ENCODE measurements around the genes NSFL1C, SIRPG, NOP56 and IDH3B.

DNA sequence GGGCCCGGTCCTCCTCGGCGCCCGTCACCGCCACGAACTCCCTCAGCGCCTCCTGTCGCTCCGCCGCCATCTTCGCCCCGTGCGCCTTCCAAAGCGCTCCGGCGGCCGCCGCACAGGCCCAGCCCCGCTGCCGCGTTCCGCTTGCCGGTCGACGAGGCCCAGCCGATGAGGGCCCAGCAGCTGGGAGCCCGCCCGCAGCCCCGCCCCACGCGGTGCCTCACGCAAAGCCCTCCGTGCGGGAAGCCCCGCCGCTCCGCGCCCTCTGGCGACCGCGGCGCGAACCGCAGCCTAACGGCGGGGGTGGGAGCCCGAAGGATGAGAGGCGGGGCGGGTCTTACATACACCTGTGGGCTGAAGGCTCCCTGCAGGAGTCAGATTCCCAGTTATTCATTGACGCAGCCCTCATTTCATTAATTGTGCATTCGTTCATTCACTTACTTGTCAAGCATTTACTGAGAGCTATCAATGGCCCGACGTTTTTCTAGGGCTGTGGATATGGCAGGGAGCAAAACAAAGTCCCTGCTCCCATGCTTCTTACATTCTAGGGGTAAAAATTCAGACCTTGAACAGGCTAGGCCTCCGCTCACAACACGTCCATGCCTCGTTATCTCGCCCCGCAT lies at the start of gene NSFL1C:
NSFL1C (minus strand) TSS at position 95 of the 620 bp plus-strand sequence.
- RRBS, 2 experiments: under 1 to 4% methylated on average over 19 of the region's 58 CpGs

GRCh38 chr20:1536764-1537147 lies 20.7 kb downstream of the SIRPD start:
- RRBS, 2 experiments: no CpG with 5 or more reads among the region's 6 CpGs

DNA sequence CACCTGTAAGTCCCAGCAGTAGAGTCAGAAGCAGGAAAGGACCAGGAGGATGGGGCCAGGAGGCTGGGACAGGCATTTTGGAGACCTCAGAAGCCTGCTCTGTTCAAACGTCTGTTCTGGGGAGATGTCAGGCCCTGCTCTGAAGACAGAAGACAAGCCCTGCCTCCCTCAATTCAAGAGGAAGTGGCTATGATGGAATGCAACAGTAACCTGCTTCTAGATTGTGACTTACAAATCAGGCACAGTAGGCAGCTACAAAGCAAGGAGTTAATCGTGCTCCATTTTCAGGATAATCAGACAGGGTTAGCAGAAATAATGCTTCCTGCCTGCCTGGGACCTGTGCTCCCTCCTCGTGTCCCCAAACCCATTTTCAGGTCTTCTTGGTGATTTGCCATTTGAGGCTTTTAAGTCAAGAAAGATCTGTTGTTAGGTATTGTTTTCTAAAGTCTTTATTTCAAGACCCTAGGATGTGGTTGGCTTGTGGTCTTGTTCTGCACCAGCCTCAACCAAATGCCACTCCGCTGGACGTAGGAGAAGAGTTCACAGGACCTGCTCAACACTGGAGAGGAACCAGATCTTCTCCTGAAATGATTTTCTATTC lies at the start of gene SIRPG:
SIRPG (minus strand) TSS at position 141 of the 601 bp plus-strand sequence.
- RRBS, 2 experiments: no CpG with 5 or more reads among the region's 5 CpGs

- RRBS, 2 experiments: no CpG with 5 or more reads among the region's 8 CpGs
These were observed 14.8 kb upstream of the SIRPG start for GRCh38 chr20:1672242-1672885.

DNA sequence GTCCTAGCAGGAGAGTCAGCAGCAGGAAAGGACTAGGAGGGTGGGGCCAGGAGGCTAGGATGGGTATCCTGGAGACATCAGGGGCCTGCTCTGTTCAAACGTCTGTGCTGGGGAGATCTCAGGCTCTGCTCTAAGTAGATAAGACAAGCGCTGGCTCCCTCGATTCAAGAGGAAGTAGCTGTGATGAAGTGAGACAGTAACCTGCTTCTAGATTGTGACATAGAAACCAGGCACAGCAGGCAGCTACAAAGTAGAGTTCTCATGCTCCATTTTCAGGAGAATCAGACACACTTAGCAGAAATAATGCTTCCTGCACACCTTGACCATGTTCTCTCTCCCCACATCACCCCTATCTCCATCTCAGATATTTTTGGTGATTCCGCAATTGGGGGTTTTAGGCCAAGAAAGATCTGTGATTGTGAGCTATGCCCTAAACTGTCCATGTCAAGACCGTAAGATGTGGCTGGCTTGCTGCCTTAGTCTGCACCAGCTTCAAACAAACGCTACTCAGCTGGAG lies 50.6 kb upstream of the SIRPG start:
- RRBS, 2 experiments: no CpG with 5 or more reads among the region's 6 CpGs

- RRBS, 2 experiments: no CpG with 5 or more reads among the region's 1 CpG
These were observed 14.5 kb upstream of the SIRPA start for GRCh38 chr20:1880785-1880999.

DNA sequence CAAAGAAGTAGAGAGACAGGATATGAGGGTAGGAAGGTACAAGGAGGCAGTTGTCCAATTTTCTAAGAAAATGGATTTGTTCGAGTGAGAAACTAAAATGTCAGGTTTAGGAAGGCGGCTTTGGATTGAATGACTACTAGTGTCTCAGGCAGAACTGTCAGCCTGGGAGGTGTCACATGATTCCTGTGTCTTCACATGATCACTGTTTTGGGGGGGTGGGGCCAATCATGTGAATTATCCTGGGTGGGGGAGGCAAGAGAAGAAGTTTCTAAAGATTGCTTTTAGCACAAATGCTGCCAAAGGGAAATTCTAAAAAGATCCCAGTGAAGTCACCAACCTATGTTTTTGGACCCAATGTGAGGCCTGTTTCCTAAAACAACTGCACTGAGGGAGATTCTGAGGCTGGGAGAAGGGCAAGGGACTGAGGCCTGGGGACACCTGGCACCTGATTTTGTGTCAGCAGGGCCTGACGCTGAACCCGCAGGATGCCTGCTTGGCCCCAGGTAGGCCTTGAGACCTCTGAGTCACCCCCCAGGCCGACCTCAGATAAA lies 2.4 kb downstream of the SIRPA start:
- RRBS, 2 experiments: no CpG with 5 or more reads among the region's 5 CpGs

GRCh38 chr20:1914879-1915279 lies 19.7 kb downstream of the SIRPA start:
- RRBS, 2 experiments: no CpG with 5 or more reads among the region's 7 CpGs

DNA sequence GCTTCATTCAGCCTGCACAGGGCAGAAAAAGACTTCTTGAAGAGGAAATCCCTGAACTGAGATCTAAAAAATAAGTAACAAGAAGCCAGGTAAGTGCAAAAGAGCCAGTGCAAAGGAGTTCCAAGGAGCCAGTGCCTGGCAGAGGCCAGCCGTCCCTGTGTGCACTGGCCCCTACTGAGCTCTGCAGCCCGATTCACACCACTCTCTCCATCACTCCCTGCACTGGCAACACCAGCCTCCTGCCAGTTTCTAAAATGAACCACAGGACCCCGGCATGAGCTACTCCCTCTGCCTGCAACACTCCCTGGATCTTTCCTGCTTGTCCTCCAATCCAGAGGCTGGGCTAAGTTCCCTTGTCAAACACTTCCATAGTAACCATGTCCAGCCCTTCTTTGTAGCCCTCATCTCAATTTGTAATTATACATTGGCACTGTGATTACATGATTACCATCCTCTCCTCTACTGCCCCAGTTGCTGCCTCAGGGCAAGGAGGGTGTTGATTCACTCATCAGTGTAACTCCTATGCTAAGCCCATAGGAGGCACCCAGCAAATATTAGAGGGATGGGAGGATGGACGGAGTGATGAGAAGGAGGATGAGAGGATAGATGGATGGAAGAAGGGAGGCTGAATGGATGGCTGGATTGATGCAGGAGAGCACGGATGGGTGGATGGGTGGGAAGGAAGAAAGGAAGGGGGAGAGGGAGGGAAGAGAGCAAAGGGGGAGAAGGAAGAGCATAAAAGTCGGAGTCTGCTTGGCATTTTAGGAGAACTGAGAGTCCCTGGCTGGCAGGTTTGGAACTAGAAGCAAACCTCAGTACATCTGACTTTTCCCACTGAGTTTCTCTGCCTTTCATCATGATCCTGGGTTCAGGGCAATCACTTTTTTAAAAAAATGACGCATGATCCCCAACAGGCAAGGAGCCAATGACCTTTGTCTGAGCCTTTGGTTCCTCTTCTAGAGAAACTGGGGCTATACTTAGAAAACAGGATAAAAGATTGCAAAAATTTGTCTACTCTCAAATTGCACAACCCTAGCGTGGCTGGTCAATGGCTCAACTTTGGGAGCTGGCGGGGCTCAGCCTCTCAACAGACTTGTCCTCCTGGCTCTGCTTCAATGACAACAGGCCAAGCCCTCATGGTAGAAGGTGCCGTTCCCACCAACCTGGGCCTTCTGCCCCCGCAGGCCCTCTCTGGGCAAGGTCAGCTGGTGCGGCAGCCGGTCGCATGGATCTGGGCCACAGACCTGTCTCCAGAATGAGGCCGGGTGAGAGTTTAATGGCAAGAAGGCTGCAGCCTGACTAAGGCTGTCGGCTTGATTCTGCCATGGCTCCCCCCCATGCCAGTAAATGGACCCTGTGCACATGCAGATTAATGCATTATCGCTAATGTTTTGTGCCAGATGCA lies 49.0 kb downstream of the PDYN start:
- RRBS, 2 experiments: 78 to 83% methylated on average over 2 of the region's 17 CpGs

DNA sequence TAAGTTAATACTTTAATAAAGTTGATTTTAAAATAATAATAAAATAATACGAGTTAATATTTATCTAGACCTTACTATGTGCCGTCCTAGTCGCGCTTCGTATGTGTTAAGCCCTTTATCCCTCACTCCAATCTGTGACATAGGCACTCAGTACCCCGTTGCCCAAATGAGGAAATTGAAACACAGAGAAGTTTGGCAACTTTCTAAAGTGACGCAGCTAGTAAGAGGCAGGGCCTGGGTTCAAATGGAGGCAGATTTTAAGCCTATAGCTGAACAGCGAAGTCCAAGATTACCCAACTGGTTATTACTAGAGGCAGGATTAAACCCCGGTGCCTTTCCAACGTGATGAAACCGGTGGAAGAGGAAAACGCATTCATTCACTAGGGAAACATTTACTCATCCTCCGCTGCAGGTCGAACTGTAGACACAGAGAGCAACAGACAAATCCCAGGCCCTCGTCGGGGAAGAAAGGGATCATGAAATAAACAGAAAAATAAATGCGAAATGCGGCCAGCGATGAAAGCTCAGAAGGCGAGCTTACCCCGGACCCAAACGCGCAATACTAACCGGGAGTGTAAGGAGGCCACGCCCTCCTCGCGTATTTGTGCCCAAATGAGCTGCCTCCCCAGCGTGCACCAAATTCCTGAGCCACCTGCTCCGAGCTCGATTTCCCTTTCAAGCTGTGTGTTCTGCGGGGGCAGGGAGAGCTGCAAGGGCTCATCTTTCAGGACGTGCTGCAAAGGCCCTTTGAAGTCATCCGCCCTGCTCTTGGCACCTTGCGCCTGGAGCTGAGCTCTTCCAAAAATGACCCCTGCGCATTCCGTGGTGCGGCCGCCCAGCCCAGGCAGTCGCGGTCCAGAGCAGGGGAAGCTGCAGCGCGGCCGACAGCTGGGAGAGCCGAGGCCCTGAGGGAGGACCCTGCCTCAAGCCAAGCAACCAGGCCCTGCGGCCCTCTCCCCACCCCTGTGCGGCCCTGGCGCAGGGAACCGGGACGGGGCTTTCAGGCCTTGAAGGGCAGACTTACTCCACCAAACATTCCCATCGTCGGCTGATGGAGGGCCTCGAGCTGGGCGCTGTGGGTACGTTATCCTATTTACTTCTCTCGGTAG lies 46.9 kb downstream of the PDYN start:
- RRBS, 2 experiments: no CpG with 5 or more reads among the region's 55 CpGs

DNA sequence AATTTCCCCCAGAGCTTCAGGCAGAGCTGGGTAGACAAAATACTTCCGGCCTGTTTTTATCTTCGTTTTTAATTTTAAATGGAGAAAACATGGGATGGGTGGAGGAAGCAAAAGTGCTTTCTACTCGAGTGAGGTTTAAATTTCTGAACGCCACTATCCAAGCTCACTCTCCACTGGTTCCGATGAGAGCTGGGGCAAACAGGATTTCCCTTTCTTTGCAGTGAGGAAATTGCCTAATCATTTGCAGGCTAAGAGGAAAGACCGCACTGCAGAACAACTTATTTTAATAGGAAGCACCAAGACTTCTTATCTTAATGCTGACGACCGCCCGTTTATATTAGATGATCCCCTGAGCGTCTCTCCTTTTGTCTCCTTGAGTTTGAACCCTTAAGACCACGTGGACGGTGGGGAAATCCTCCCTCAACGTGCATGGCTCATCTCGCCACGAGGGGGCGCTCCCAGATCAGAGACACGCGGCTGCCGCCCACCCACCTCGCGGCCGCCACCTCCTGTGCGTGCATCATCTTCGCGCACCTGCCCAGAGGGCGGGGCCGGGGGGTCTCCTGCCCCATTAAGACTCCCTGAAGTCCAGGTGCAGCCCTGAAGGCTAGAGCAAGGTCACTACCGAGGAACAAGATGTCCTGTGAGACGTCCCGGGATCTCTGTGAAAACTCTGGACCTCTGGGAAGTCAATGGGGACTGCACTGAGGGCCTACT lies 28.3 kb downstream of the PDYN start:
- RRBS, 2 experiments: 61 to 63% methylated on average over 4 of the region's 30 CpGs

DNA sequence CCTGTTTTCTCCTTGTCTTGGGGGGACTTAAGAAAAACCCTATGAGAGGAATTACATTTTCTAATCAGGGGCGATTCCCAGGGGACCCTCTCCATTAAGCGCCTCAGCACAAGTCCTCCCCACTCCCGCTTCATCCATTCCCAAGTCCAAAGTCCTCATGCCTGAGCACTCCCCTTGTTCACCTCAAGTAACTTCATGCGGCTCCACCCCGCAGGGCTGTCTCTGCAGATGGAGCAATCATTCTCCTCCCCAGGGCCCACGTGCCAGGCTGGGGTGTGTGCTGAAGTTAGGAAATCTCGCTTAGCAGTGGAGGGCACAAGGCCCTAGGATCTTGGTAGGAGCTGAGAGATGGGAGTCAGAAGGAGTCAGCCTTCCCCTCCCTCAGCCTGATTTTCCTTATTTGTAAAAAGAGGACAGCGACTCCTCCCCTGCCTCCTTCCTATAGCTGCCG lies 3.5 kb downstream of the TGM3 start:
- RRBS, 2 experiments: no CpG with 5 or more reads among the region's 9 CpGs

GRCh38 chr20:2314710-2315637 lies 19.2 kb downstream of the TGM3 start:
- RRBS, 2 experiments: no CpG with 5 or more reads among the region's 9 CpGs

GRCh38 chr20:2475943-2476570 lies 5.5 kb upstream of the SNRPB start:
- RRBS, 2 experiments: no CpG with 5 or more reads among the region's 7 CpGs

DNA sequence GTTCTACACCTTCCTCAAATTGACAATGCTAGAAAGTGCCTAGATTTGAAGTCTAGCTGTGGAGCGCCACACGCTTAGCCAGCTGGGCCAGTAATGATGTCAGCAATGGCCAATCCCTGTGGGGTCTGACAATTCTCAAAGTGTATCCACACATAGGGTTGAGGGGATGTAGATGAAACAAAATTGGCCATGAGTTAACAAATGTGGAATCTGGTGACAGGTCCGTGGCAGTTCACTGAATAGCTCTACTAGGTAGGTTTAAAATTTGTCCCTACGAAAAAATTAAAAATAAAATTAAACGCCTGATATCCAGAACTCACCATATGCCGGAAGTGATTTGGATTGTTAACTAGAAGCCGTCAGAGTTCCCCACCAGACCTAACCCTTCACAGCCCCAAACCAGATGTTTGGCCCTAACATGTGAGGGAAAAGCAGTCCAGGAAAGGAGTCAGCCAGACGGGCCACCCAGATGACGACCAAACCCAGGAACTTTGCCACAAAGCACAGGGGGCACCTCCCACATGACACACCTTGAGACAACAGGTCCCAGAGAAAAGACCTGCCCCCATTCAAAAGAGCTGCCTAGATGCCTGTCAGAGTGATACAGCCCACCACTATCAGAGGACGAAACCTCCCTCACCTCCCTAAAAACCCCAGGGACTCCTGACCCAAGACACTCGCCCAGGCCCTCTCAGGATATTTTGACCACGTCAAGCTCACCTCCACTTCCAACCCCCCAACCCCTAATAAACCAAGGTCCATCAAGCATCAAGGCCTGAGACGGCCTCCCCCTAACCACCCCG lies 963 bp downstream of the ZNF343 start:
- RRBS, 2 experiments: no CpG with 5 or more reads among the region's 14 CpGs

DNA sequence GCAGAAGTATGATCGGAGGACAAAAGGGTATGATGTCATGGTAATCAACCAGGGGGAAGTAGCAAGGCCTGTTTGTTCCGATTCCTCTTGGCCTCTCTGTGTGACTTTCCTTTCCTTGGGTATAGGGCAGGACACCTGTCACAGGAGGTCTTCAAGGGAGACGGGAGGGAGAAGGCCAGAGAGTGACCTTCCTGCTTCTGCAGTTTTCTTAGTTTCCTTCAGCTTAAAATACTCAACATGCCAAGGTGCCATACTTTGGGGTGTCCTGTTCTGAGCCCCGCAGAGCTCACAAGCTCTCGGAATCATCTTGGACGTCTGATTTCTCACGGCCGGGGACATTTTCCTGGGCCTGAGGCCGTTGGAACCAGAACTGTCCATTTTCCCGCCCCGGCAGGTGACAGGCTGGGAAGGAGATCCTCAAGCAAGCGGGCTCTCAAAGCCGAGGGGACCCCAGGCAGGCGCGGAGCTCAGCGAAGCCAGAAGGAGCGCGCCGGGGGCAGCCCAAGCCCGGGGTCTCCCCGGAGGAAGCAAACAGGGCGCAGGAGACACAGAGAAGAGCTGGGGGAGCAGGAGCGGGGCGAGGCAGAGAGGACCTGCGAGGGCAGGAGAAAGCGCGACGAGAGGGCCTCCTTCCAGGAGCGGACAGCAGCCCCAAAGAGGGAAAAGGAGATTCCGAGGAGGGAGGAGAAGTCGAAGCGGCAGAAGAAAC lies 21.8 kb downstream of the TMC2 start:
- RRBS, 2 experiments: 68 to 75% methylated on average over 4 to 10 of the region's 32 CpGs

DNA sequence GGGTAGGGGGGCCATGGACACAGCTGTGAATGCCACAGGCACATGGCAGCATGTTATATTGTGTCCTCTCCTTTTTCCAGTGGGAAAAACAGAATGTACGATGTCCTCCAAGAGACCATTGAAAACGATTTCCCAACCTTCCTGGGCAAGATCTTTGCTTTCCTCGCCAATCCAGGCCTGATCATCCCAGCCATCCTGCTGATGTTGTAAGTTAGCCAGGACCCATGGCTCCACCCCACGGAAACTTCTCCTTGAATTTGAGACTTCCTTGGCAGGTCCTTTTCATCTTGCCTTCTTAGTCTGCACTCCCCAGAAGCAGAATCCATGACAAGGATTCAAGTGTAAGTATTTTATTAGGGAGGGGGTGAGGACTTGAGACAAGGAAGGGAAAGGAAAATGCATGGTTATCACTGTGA lies 28.2 kb upstream of the NOP56 start:
- RRBS, 2 experiments: no CpG with 5 or more reads among the region's 4 CpGs

DNA sequence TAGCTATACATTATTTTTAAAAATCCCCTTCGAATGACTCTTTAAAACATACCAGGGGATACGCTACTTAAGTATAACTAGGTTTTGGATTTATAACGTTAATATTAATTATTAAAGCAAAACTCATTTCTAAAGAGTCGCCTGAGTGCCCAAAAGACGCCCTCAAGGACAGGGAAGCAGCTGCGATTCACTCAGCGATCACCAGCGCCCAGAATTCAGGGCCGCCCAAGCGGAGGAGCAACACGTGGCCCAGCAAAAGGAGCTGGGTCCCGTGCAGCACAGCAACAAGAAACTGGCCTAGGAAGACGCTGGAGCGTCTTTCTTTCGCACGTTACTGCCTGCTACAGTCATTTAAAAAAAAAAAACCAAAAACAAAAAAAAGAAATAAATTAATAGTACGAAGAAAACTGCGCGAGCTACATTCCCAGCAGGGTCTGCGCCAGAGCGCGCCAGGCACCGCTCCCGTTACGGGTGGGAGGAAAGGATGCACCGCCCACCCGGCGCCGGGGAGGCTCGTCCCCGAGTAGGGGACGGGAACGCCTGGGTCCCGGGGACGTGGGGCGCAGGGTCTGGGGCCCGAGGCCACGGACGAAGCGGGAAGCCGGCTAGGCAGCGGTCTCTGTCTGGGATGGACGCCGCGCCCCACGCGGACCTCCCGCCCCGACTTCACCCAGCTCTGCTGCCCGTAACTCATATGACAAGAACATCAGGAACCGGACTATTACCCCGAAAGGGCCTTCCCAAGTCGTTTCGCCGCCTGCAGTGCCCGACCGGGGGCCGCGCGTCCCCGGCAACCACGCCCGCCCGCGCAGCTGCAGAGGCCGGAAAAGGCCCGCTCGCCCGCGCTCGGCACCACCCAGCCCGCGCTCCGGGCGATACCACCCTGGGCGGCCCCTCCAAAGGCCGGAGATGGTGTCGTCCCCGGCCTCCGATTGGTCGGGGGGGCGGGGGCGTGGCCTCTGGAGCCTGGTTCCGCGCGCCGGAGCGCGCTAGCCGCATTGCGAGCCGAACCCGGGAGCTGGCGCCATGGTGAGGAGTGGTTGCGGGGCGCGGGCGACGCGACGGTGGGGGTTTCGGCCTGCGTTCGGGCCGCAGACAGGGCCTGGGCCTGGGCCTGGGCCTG lies at the start of gene NOP56:
NOP56 (plus strand) TSS at position 998 of the 1,123 bp plus-strand sequence.
- RRBS, 2 experiments: 1 to 5% methylated on average over 38 to 45 of the region's 105 CpGs

- RRBS, 2 experiments: 2 to 7% methylated on average over 3 to 11 of the region's 23 CpGs
These were observed at the start of gene IDH3B for GRCh38 chr20:2664097-2664394. Gene IDH3B, minus strand, starts transcription at chr20:2664216.

DNA sequence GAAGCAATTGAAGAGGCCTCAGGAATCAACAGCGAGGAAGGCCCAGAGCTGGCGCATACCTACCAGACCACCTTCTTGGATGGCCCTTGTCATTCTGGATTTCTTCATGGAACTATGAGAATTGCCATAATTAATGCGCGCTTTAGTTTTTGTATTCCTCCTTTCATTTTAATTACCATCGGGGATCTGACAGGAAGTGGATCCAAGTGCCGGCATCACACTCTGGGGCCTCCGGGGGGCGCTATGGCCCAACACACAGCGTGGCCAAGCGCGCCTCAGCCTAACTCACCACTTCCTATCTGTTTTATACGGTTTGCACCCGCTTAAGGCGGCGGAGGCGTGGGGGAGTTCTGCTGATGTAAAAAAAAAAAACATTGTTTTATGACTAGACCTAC lies 4.7 kb upstream of the EBF4 start:
- RRBS, 2 experiments: no CpG with 5 or more reads among the region's 16 CpGs